ENCODE measurements around a stretch of chr14.

DNA sequence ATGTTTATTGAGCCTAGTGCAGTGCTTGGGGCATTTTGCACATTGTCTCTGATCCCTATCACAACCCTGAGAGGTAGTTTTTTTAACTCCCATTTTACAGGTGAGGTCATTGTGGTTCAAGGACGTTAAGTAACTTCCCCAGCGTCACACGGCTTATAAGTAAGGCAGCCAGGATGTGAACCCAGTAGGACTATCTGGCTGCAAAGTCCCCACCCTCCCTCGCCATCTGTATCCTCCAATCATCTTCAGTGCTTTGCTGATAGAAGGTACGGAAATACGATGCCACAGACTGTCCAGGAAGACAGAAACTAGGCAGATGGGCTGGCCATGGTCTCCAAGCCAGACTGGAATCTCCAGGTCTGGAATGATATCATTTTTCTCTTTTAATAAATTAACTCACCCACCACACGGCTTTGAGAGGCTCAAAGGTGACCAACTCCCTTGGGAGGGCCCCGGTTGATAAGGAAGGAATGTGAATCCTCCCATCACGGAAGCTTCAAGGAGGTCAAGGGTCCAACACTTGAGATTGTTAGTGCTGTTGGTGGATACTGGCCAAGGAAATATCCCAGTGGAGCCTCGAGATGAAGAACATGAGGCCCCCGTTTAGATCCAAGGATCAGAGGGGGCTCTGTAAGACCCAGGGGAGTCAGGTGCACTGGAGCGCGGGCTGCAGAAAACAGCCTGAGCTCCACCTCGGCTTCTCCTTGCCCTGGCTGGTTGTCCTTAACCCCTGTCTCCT lies 16.2 kb upstream of the BDKRB1 start:
- RRBS = no CpG with 5 or more reads among the region's 14 CpGs

DNA sequence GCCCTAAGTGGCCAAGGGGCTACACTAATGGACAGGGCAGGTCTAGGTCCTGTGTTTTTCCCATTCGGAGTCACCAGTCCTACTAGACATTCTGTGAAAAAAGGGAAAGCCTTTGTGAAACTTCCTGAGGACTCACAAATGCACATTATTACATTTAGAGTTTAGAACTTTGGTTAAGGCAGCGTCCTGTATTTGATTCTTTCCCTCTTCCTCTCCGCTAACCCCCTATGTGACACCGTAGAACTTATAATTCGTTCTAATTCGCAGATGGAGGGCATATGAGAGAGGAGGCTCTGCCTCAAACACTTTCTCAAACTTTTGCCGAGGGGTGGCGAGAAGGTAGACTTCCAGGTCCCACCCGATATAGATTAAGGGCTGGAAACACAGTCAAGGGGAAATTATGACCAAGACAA lies 1.0 kb upstream of the PAPOLA start:
- RRBS = no CpG with 5 or more reads among the region's 9 CpGs

GRCh38 chr14:97458427-97459829 lies 661.7 kb downstream of the VRK1 start:
- RRBS = no CpG with 5 or more reads among the region's 45 CpGs

DNA sequence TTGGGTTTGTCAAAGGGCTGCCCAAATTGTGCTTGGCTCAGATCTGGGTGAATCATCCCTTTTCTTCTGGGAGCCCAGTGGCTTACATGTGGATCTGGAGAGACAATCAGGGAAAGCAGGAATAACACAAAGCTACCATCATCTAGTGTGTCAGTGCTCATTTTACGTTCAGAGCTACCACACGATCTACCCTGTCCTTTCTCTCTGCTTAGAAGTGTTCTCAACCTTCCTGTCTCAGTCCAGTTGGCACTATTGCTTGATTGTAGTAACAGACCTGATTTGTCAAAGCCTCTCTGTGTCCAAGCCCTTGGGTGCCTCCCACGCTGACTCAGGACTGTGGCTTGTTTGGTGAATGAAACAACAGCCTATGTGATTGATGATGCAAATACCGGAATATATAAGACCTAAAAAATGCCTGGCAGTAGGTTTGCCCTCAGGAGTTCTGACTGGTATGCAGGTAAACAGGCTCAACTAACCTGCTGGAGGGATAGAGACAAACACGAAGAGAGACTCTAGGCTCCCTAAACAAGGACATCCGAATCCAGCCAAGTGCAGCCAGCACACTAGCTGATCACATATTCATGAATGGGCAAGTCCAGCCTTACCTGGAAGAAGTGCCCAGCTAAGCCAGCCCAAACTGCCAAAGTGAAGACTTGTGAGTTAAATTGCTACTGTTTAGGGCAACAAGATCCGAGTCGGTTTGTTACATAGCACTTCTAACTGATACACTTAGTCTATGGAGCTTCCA lies 974.5 kb downstream of the VRK1 start:
- RRBS = no CpG with 5 or more reads among the region's 8 CpGs

- RRBS = no CpG with 5 or more reads among the region's 16 CpGs
Observed at GRCh38 chr14:98209949-98210891, 1061.8 kb downstream of the BCL11B start.

DNA sequence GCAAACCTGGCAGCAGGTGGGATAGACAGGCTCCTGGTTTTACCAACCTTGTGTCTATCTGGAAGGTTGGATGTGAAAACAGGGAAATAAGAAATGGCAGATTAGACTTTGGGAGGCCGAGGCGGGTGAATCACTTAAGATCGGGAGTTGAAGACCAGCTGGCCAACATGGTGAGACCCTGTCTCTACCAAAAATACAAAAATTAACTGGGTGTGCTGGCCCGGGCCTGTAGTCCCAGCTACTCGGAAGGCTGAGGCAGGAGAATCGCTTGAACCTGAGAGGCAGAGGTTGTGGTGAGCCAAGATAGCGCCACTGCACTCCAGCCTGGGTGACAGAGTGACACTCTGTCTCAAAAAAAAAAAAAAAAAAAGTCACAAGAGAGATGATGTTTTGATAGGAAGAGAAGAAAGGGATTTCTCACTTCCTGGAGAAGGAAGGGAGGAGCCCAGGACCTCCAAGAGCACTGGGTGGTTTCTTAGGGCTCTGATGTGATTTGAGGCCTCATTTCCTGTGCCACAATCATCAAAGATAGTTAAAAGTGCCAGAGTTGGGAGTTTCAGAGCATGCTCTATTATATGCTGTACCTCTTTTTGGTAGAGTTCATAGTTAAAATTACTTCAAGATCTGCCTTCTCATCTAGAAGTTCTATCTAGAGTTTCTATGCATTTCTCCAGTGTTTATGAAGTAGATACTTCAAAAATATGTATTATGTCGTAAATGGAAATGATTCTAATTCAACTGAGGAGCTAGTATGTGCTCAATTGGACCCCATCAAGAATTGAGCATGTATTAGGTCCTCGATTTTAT lies 1048.3 kb downstream of the BCL11B start:
- RRBS = no CpG with 5 or more reads among the region's 9 CpGs

GRCh38 chr14:98972674-98973455 lies 299.1 kb downstream of the BCL11B start:
- RRBS = no CpG with 5 or more reads among the region's 18 CpGs

GRCh38 chr14:99017003-99017478 lies 255.0 kb downstream of the BCL11B start:
- RRBS = no CpG with 5 or more reads among the region's 9 CpGs

DNA sequence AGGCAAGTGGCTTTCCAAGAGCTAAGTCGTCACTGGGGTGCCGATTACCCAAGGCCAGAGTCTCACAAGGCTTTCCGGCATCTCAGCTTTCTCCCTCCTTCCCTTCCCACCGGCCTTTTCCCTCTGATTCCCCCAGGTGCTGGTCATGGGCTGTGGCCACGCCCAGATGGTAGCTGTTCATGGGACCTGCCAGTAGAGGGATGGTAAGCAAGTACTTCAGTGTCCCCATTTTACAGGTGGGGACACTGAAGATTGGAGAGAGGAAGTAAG lies 47.6 kb downstream of the BCL11B start:
- RRBS = no CpG with 5 or more reads among the region's 5 CpGs

GRCh38 chr14:99316384-99316903 lies 44.4 kb upstream of the BCL11B start:
- RRBS = no CpG with 5 or more reads among the region's 15 CpGs

- RRBS = no CpG with 5 or more reads among the region's 3 CpGs
Observed at GRCh38 chr14:99506959-99507341, 25.7 kb downstream of the CCNK start.

DNA sequence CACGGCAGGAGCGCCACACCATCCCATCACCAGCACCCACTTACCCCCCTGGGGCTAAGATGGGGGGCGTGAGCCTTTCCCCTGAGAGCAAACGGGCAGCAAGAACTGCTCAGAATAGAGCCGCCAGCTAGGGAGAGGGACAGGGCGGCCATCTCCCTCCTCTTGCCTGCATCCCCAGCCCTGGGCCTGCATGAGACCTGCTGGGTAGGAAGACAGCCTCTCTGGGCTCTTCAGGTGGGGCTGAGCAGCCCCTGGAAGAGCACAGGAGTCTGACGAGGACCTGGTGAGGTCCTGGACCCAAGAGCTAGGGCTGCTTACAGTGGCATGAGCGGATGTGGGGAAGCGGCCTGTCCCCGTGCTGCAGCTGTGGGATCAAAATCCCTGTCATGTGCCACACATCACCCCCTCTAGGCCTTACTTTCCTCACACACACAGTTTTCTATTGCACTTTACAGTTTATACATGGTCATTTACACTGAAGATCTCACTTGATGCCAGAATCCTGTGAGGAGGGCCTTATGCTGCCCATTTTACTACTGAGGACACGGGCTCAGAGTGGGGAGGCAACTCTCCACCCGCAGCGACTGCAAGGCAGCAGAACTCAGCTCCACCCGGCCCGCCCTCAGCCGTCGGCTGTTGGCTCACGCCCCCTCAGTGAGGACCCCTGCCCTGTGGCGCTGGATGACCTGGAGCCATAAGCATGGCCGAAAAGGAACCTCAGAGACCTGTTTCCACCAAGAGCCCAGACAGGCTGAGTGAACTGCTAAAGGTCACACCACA lies 32.5 kb downstream of the CCNK start:
- RRBS = no CpG with 5 or more reads among the region's 20 CpGs

DNA sequence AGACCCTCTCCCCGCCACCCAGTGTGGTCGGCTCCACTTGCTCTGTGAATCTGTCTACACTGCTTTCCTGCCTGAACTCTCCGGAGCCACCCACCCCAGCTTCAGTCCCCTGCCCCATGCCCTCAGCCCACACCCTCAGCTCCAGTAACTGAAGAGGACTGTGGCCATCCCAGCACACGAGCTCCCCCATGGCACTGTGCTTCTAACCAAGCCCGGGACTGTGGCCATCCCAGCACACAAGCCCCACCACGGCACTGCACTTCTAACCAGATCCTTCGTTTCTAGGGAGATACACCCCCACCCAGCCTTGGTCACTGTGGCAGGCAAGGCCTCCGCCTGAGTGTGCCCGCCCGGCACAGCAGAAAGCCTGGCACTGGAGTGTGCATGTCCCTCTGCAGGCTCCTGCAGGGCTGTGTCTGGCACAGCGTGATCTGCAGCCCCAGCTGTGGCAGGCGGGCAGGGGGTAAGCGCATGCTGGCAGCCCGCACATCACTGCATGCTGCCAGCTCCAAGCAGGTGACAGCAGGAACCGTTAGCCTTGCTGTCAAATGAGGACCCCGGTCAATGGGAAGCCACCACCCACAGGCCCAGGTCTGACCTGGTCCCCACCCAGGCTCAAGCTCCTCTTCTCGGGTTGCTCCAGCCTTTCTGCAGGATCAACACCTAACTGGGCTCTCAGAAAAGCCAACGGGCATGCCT lies 49.8 kb downstream of the CCDC85C start:
- RRBS = no CpG with 5 or more reads among the region's 18 CpGs

GRCh38 chr14:99561281-99561693 lies 42.7 kb downstream of the CCDC85C start:
- RRBS = no CpG with 5 or more reads among the region's 9 CpGs

DNA sequence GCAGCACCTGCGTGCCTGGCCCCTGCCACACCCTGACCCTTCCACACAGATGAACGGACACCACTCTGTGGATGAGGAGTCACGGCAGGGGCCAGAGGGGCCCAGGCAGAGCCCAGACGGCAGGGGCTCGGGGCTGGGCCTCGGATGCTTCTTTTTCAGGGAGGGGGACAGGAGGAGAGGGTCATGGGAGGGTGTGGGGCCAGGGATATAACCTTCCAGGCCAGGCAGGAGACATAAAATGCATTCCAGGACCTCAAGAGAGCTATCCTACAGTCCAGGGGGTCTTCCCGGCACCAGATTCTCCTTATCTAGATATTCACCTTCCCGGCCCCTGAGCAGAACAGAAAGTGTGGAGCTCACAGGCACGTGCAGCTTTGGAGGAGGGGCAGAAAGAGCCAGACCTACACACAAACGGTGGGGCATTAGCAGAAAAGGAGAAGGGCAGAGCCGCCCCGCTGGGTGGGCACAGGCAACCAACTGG lies 33.6 kb downstream of the CCDC85C start:
- RRBS = no CpG with 5 or more reads among the region's 12 CpGs

- RRBS = no CpG with 5 or more reads among the region's 17 CpGs
Observed at GRCh38 chr14:99573911-99574938, 29.8 kb downstream of the CCDC85C start.

DNA sequence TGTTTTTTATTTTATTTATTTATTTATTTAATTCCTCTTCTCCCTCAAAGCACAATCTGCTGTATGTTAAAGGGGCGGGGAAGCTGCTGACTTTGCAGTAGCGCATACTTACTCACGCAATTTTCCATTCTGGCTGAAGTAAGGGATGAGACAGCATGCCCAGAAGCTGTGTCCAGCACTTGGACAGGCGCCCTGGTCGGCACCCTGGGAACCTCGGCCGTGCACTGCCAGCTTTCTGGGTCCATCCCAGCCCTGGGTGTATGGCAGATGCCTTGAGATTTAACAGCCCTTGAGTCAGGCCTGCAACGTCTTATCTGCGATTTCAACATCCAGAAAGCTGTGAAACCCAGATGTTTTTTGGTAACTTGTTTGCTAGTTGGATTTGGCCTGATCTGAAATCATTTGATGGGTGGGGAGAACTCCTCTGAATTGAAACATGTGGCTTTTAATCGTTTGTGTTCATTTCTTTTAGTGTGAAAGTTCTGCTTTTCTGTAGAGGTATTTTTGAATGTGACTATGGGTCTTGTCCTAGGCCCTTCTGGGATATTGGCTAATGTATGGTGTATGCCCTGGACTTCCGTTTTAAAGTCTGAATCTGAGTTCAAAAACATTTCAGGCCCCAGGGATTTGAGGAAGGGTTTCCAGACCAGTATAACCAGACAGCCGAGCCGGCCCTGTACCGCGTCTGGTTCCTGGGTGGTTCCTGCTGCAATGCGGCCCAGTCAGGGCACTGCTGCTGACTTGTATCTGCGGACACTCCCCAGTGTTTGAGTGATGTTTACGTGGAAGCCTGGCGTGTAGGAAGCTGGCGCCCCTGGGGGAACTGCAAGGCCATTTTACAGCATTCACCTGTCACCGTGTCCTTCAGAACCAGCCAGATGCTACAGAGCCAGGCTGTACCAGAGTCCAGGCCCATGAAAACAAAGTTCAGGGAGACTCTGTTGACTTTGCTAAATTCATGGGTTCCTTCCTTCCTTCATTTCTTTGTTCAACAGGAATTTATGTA lies 16.4 kb downstream of the EML1 start:
- RRBS = no CpG with 5 or more reads among the region's 21 CpGs

DNA sequence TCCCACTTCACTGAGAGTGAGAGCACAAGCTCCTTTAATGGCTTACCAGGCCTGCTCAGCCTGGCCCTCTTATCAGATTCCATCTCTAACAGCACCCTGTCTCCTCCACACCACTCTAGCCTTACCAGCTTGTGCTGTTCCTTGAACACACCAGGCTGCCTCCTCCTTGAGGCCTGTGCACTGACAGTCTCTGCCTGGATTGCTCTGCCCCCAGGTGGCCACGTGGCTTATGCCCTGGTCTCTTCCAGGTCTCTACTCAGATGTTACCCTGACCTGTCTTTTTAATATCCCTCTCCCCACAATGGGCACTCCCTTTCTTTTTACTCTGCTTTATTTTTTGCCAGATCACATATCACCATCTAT lies 40.0 kb upstream of the EVL start:
- RRBS = no CpG with 5 or more reads among the region's 1 CpG

DNA sequence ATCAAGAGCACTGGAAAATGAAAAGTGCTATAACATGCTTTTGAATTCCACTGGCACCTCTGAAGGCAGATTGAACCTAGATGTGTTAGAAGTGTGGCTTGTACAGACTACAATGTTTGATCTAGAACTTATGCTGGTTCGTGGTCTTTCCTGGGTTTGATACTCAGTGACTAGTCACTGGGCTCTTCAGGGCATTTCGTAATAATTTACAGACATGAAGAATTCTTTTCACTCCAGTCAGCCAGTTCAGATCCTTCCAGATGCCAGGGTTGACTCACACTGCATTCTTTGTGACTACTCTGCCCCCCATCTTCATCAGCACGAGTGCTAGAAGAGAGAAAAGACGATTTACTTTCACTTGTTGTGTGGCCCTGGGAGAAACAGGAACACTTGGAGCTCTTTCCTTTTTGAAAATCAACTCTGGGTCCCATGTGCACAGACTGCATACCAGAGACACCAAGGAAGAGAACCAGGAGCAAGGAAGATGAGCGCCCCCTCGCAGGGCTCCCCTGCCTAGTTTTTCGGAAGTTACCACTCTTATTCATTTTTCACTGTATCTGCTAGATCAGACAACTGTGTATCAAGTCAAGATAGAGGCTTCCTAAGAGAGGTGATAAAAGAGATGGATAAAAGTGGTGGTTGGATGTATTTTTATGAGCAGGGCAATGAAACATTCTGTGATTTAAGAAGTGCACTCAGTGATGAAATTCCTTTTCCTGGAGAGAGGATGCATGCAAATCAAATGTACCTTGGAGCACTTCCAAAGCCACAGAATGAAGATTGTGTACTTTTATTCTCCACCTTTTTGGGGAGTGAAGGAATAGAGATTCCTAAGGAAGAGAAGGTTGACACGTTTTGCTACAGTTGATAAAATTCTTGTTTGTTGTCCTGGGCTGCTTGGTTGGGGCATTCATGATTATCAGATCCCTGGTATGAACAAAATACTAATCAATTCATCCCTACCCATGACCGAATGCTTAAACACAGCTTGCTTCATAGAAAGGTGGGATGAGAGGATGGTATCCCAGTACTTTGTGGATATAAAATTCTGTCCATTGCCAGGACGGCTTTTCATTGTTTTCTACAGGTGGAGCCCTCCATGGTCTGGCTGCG lies 33.4 kb upstream of the EVL start:
- RRBS = no CpG with 5 or more reads among the region's 11 CpGs

- RRBS = no CpG with 5 or more reads among the region's 13 CpGs
Observed at GRCh38 chr14:100067469-100068391, 2.5 kb downstream of the EVL start.